Measurements from ENCODE around the gene RSPH10B.

- PRO-cap, result no peak
These were observed 31.3 kb downstream of the FOXK1 start for GRCh38 chr7:4713247-4713873.

GRCh38 chr7:4742119-4742523 is 33.3 kb upstream of the AP5Z1 start:
- PRO-cap, result no peak

GRCh38 chr7:4787877-4788306 is 12.5 kb downstream of the AP5Z1 start:
- PRO-cap, result no peak

DNA sequence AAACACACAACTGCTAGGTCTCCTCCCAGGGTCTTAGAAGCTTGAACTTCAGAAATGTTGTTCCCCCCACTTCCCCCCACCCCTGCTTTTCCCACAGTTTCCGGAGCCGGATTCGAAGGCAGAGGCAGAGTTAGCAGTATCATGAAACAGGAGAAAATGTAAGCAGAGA is 1.8 kb downstream of the RADIL start:
- PRO-cap, result no peak

DNA sequence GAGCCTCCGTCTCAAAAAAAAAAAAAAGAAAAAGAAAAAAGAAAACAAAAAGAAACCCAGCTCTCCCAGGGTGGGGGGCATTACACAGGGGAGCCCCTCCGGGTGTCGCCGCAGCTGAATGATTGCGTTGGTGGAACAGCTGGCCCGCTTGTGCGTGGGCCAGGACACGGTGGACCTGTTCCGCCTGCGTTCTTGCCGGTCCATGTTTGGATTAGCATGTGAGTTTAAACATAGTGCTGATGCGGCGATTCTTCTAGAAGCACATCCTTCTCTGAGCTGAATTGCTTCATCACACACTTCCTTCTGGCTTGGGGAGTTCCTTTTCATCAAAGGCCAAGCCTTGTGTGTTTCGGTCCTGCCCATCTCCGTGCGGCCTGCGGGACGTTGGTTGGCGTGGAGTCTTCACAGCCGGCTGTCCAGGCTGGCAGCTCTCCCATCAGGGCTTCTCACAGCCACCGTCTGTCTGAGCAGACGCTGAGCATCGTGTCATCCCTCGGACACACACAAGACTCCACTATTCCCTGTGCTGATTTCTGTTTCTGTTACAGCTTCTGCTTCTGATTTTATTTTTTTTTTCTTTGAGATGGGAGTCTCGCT is 45.4 kb upstream of the SLC29A4 start:
- PRO-cap, result no peak

- PRO-cap, result no peak
These were observed 61.0 kb downstream of the TNRC18 start for GRCh38 chr7:5362662-5363085.

- PRO-cap, result no peak
These were observed 27.2 kb downstream of the TNRC18 start for GRCh38 chr7:5396416-5396873.

GRCh38 chr7:5431531-5432000 is 7.9 kb upstream of the TNRC18 start:
- PRO-cap, result no peak

- PRO-cap, result no peak
These were observed 2.2 kb downstream of the ACTB start for GRCh38 chr7:5527981-5528797.

GRCh38 chr7:5591366-5591960 is 1.2 kb upstream of the FSCN1 start:
- PRO-cap, result no peak

DNA sequence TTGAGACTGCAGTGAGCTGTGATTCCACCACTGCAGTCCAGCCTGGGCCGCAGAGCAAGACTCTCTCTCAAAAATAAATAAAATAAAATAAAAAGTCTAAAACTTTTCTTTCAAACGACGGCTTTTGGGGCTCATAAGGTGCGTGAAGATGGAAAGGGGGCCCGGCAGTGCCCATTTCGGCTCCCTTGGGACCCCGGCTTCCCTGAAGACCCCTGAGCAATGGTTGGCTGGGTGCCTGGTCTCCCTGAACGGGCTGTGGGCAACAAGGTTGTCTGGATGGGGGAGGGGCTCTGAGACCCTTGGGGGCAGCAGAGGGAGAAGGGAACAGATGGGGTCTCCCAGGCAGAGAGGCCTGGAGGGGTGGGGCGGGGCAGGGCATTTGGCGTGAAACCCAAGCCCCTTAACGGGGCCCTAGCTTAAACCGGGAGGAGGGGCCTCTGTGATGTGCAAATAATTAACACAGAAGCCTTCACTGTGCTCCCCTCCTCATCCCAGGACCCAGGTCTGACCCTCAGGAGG is 17.8 kb downstream of the FSCN1 start:
- PRO-cap, result no peak

DNA sequence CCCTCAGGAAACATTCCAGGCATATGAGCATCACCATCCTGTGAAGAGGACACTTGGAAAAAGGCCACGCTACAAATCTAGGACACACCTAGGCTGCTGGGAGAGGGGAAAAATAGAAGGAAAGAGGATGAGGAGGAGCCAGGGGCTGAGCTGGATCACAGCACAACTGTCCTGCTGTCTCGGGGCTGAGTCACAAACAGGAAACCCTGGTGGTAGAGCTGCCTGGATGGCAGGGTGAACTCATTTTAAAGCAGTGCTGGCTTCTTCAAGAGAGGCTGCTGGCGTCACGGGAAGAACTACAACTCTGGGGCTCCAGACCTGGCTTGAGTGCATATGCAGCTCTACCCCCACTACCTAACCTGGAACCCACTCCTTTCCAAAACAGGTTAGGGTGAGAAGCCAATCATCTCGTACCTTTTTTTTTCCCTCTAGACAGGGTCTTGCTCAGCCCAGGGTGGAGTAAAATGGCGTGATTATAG is 37.4 kb downstream of the FSCN1 start:
- PRO-cap, result no peak

DNA sequence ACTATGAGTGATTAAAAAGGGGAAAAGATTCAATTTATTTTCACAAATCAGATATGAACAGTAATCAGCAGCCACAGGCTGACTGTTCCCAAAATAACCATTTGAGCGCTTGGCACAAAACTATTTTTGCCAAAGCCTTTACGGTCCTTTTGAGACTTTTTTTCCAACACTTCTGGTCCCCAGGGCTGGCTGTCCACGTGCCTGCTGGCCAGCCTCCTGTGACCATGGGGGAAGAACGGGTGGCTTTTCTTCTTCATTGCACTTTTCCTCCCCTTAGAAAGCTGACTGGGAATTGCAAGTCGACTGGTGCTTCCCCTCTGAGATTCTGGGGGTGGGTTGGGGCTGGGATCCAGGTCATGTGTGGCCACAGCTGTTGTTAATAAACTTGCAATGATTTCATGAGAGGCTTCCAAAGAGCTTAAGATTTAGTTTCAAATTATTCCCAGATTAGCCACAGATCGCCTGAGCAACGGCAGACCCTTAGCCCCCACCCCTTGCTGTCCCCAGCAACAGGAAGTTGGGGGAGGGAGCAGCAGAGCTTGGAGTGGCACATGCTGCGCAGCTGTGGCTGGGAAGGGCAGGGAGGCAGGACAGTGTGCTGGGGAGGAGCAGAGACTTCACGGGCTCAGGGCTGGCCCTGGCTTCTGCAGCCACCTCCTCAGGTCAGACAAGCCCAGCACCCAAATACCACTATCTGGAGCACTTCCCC is 41.5 kb downstream of the FSCN1 start:
- PRO-cap, result no peak

- PRO-cap, result no peak
These were observed at the start of gene RSPH10B for GRCh38 chr7:5970372-5970814. TSS of gene RSPH10B (minus strand) at chr7:5970689.

DNA sequence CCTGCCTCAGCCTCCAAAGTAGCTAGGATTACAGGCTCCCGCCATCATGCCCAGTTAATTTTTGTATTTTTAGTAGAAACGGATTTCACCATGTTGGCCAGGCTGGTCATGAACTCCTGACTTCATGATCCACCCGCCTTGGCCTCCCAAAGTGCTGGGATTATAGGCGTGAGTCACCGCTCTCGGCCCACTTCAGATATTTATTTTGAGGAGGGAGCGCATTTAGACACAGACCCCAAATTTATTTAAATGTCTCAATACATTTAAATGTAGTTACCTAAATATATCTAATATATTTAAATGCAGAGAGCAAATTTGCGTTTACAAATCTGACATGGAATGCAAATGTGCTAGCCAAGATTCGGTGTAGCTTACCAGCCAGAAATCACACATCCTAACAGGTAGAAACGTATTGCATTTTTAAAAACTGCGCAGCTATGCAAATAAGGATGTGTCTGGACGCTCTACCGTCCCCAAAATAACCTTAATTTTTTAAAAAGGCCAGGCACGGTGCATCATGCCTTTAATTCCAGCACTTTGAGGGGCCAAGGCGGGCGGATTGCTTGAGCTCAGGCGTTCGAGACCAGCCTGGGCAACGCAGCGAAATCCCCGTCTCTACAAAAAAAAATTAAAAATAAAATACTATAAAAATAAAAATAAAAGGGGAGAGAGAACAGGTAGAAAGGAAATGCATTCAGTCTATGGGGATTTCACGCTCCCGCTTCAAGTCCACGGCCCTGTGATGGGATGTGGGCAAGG is 701 bp downstream of the PMS2 start:
- PRO-cap, result no peak

GRCh38 chr7:6108852-6109233 is 4.1 kb downstream of the USP42 start:
- PRO-cap, result no peak

- PRO-cap, result no peak
These were observed 51.8 kb downstream of the USP42 start for GRCh38 chr7:6156382-6157108.

DNA sequence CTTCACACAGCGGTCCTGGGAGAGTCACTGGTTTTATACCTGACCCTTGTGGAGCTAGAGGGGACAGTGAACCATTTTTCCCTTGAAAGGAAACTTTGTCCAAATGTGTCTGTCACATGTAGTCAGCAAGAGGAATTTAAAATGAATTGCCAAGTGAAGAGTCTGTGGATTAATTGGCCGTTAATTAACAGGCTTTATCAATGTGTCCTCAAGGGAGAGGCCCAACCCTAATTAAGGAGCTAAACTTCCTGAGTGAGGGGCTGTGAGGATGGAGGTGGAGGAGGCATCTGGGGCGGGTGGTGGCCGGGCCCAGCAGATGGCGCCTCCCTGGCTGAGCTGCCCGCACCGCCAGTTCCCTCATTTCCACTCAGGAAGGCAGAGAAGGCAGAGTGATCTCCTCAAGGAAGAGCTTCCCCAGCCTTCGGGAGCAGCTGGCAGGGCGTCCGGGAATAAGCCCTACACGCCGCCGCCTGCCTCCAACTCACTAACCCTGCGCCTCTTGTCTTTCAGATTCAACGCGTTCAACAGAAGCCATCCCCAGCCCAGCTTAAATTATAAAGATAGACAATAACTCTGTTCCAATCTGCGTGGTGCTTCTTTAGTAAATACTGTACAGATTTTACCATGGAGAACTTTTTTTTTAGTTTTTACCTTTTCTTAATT is 55.4 kb downstream of the USP42 start:
- PRO-cap, result no peak

DNA sequence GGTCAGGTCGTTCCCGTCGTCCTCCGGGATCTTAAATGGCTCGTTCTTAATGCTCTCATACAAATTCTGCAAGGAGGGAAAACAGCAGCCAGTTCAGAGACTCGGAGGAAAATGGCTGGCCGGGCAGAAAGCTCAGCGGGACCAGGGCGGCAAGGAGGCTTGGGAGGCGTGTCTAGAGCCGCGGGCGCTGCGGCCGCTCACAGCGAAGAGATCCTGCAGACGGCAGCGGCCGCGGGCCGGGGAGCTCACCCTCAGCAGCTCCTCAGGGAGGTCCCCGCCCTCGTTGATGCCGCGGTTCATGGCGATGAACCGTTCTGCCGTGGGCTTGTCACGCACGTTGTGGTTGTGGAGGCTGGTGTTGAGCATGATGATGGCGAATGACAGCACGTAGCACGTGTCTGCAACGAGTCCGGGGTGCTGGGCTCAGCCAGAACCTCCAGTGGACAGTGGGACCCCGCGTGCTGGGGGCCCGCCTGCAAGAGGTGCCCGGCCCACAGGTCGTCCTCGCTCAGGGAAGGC is 65.9 kb downstream of the USP42 start:
- PRO-cap, result no peak

GRCh38 chr7:6237026-6237399 is 35.4 kb downstream of the CYTH3 start:
- PRO-cap, result no peak

Data from mesothelial cell of epicardium (in vitro differentiated cells).